Ovary (tissue), 7 donors: ENCODE results near the genes CEP131 and SLC38A10.

DNA sequence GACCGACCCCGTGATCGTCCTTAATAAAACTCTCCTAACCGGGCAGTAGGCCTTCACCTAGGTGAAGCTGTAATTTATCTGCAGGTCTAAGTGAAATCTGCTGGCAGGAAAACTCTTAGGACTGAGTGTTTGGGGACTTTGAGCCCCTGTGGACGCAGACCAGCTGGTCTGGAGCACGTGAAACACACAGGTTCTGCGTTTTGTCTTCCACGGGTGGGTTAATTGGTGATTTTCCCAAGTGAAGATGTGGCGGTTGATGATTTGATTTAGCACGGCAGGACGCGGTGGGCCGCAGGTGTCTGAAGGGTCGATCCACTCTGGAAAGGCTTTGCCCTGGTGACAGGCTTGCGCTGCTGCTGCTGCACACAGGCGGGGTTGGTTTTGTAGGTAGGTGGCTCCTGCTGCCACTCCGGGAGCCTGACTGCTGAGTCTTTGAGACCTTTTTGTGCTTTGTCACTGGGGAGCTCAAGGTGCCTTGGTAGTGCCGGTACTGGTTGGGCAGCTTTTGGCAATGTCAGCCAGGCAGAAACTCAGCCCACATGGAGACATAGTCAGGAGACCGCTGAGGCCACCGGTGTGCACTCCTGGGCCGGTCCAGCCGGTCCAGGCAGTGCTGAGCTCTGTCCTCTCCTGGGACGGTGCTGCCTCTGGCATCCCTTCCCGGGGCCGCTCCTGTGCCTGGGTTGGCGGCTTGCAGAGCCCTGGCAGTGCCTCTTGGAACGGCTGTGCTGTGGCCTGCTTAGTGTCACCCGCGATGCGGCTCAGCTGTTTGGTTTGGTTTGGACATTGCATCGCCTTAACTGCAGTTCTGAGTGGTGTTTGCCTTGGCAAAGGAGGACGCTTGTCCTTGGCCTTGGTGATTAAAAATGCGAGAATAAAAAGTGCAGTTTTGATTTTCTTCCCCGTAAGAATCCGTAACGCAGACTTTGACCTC is 2.3 kb downstream of the BAIAP2 start:
- PRO-cap, 7 experiments = peak in 3 of 7 experiments; most common minus-strand start position 771 of the sequence (in 3)
- RAMPAGE, long total RNA, 2 experiments = no peak in any of the 2 experiments

DNA sequence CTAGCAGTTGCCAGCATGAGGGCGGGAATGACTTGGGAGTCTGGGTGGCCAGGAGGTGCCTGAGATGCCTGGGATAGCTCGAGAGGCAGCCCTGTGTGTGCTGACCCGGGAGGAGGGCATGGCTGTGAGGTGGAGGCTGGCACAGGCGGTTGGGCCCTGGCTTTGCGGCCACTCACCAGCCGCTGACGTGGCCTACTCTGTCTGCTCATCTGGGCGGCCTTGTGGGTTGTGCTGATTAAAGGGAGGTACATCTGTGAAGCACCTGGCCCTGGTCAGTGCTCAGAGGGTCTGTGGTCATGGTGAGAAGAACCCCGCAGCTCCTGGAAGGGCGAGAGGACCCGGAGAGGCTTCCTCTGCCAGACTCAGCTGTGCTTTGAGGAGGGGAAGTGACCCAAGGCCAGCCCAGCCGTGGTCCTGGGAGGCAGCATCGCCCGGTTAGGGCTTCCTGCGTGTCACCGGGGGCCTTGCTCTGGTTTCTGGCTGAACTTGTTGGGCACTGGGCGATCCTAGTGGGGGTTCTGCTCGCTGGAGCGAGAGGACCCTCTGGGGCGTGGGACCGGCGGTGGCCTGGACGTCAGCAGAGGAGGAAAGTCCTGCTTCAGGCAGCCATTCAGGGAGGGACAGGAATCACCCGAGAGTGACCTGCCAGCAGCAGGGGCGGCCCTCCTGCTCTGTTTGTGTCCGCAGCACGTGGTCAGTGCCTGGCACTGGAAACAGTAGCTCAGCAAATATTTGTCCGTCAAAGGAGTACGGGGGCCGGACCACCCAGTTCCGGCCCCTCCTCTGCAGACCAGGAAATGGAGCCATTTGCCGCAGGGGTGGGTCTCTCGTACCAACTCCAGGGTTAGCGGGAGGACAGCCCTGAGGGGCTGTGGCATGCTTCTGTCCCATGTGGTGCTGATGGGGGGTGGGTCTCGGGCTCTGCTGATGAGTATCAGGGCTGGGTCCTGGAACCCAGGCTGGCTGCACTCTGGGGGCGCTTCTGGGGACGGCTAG is 48.1 kb downstream of the BAIAP2 start:
- PRO-cap, 7 experiments = no peak in any of the 7 experiments
- RAMPAGE, long total RNA, 2 experiments = no peak in any of the 2 experiments

DNA sequence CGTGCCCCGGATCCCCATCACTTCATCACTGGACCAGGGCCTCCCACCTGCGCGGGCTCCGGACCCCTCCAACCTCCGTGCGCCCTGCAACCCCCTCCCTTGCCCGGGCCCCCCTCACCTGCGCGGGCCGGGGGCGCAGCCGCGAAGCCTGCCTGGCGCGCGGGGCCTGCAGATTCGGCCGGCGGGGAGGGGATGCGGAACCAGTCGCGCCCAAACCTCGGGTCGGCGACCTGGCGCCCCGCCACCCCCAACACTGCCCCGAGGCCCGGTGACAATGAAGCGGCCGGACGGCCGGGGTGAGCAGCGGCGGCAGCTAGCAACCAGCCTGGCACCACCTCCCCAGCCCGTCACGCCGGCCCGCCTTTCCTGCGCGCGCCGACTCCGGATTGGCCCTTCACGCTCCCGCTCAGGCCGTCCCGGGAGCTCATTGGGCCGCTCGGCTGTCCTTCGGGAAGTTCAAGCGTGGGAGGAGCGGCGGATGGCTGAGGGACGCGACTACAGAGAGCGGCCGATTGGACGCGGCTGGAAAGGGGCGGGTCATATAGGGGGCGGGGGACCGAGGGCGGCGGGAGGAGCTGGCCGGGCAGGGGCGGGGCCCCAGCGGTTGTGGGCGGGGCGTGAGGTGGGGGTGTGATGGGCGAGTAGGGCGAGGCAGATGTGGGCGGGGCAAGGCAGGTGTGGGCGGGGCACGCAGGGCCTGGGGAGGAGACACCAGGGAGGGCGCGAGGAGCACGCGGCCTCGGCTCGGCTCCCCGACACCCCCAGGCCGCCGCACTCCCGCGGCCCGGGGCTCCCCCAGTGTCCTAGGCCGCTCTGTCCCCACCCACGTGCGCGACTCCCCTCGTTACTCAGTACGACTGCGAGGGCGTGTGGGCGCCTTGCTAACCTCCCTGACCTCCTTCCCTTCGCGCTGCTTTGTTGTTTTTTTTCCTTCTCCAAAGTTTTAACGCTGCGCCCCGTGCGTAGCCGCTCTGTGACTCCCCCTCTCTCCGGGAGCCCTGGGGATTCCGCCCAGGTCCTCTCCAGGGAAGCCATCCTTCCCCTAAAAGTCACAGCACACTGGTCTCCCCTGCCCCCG is at the start of gene CEP131:
CEP131 (minus strand) TSS at position 315 of the 1,078 bp plus-strand sequence.
- PRO-cap, 7 experiments = peak in 7 of 7 experiments; most common plus-strand start position 704 of the sequence (in 7); most common minus-strand start position 315 of the sequence (in 7)
- RAMPAGE, long total RNA, 2 experiments = no peak in any of the 2 experiments

DNA sequence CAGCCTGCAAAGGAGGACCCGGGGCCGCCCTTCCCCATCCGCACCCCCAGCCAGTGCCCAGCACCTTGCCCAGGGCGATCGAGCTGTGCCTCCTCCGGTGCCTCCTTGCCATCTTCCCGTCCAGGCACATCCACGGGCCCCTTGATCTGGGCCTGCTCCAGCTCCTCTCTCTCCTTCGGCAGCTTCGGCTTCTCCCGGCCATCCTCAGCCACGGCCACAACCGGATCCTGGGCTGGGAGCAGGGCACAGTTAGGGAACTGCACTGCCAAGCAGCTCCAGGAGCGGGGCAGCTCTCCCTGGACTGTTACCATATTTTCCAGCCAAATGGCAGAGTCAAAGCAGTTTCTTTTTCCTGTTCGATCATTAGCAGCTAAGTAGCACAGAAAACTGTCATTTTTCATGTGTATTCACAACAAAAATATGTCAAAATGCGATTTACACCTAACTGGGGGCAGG is 13.9 kb downstream of the NDUFAF8 start:
- PRO-cap, 7 experiments = no peak in any of the 7 experiments
- RAMPAGE, long total RNA, 2 experiments = no peak in any of the 2 experiments

DNA sequence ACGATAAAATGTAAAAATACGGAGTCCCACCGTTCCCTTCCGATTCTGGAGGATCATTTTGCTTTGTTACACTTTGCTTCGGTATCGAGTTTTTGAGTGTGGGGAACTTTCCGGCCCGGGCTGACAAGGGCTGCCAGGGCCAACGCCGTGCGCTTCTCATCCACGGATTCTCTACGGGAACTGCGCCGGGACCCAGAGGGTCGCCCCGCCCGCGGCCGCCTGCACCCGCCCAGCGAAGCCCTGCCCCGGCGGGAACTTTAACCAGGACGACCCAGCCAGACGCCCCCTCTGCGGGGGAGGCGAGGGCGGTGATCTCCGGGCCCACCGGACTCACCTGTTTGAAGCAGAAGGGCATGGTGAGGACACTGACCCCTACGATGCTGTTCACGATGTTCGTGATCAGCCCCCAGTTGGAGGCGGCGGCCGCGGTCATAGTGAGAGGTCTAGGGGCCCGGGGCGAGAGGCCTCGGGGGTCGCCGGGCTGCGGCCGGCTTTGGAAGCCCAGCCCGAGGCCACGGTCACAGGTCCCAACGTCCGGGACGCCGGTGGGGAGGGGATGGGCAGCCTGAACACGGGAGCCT is 528 bp downstream of the SLC38A10 start:
- PRO-cap, 7 experiments = peak in 2 of 7 experiments; most common plus-strand start position 232 of the sequence (in 1); most common minus-strand start position 173 of the sequence (in 2)
- RAMPAGE, long total RNA, 2 experiments = no peak in any of the 2 experiments

DNA sequence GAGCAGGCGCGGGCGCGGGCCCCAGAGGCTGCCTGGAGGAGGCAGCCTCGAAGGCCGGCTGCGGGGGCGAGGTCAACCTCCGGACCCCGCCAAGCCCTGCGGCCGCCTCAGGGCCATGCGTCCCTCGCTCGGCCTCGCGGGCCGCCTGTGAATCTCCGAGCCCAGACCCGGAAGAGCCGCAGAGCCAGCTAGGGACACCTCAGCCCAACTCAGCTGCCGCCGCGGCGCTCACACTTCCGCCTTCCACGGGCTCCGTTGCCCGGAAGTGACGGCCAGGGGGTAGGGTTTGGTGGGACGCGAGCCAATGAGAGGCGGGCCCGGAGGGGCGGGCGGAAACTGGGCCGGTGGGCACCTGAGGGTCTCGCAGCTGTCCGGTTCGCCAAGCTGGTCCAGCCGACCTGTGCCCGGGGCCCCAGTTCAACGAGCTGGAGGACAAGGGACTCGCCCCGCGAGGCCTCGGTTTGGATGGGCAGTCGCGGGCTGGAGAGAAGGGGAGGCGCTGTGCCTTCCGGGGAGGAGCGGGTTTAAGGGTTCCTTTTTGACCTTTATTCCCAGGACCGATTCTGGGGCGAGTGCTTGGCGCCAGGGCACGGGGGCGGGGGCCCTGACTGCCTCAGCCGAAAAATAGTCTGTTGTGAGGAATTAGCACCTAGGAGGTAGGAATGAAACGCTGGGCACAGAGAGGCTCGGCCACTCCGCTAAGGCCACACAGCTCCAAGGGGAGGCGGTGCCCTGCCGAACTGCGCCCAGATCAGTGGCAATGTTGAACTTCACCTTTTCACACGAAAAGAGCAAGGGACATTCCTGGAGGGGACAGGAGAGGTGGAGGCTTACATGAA is at the start of gene SLC38A10:
SLC38A10 (minus strand) TSS at position 238 of the 839 bp plus-strand sequence.
- PRO-cap, 7 experiments = peak in 7 of 7 experiments; most common plus-strand start position 314 of the sequence (in 6); most common minus-strand start position 230 of the sequence (in 7)
- RAMPAGE, long total RNA, 2 experiments = no peak in any of the 2 experiments

DNA sequence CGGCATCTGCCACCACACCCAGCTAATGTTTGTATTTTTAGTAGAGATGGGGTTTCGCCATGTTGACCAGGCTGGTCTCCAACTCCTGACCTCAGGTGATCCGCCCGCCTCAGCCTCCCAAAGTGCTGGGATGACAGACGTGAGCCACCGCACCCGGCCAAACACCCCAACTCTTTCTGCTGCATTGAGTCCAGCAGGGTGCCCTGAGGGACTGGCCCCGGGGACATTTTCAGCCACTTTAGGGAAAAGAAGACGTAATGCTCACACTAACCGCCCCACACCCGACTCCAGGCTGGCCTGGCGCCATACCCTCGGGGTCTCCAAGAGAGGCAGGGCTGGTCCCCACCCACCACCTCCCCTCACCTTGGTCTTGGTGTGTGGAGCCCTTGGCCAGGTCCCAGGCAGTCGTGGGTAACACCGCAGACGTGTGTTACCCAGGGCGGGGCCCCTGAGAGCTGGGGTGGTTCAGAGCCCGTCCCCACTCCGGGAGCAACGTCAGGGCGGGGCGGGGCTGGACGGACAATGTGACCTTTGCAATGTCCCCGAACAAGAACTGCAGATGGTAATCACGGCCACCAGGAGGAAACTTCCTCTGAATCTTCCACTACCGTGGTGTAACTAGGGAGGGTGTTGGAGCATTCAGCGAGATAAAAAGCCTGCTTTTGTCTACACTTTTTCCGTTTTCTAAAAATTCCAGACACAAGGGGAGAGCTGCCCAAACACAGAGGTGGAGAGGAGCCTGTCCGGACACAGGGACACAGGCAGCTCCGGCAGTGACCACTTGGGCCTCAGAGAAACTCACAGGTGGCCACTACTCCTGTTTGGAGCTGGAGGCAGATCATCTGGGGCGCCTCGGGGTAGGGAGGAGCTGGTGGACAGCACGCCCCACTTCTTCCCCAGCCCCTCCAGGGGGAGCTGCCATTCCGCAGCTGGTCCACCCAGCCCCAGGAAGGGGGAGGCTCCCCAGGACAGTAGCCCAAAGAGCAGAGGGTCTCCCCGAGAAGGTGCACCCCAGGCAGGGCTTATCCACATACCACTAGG is 14.0 kb upstream of the SLC38A10 start:
- PRO-cap, 7 experiments = no peak in any of the 7 experiments
- RAMPAGE, long total RNA, 2 experiments = no peak in any of the 2 experiments

DNA sequence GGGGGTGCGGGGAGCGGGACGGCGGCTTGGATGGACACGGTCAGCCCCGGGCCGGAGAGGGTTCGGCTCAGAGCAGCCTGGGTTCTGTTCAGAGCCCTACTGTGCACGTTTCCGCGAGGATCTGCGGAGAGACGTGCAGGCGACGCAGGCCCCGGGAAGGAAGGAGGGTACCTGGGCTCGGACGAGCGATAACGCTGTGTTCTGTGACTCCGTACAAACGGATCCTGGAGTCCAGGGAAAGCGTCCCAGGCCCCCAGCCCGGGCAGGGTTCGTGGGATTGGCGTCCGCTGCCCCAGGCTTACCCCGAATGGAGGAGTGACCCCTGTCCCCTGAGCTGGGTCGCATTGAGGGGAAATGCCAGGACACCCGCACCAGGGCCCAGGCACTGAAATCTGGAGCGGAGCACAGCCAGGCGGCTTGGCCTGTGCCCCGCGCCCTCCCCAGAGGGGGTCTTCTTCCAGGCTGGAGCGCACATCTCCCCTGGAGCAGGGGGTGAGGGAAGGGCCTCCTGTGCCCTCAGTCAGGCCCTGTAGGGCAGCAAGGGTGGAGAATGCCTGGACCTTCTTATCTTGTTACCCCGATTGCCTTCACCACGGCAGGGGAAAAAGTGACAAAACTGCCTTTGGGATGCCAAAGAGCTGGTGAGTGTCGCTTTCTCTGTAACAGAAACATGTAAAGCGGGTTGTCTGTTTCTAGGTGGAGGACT is 48.5 kb upstream of the BAHCC1 start:
- PRO-cap, 7 experiments = no peak in any of the 7 experiments
- RAMPAGE, long total RNA, 2 experiments = no peak in any of the 2 experiments

DNA sequence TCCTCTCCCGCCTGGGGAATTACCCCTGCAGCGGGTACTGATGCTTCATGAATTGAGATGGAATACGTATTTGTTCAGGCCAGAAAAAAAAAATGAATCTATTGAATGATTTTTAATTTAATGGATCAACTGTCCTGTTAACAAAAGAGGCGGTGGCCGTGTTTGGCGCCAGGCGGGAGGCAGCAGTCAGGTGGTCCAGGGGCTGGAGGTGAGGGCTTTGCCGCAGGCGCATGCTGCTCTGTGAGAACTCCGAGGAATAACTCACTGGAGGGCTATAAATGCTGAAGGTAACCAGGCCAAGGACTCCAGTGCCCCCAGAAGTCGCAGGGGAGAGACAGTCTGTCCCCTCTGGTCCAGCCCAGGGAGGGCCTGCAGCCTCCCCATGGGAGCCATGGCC is 7.2 kb upstream of the BAHCC1 start:
- PRO-cap, 7 experiments = no peak in any of the 7 experiments
- RAMPAGE, long total RNA, 2 experiments = no peak in any of the 2 experiments

DNA sequence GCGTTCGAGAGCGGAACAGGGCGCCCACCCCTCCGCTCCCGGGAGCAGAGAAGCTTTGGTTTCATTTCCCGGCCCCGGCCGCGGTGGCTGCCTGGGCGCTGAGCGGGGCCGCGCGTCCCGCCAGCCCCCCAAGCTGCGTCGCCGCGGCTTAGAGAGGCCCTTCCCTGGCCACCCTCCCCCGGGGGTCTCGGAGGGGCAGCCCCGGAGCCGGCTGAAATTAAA is 4.6 kb downstream of the BAHCC1 start:
- PRO-cap, 7 experiments = peak in 1 of 7 experiments; most common plus-strand start position 138 of the sequence (in 1)
- RAMPAGE, long total RNA, 2 experiments = no peak in any of the 2 experiments

DNA sequence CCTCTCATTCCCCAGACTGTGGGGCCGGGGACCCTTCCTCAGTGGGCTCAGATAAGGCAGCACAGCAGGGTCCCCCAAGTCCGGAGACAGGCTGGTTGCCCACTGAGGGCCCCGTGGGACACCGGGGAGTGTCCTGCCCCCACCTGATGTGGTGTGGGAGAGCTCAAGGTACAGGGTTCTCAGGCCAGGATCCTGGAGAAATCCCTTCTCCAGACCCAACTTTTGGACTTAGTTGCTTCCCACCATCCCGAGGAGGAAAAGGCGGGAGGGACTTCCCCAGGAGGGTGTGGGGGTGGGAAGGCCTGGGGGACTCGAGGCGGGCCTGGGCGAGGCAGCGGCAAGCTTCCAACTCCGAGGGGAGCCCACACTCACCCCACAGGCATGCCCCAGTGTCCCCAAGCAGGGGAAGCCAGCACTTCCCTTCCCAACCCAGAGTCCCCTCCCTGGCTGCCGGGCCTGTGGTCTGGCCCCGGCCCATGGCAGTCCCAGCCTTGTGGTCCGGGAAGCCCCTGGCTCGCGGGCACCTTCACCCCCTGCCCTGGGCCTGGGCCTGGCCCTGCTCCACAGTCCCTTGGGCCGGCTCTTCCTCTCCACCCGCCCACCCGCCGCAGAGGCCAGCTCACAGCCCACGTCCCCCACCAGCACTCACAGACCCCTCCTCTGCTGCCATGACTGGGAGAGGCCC is 27.4 kb downstream of the BAHCC1 start:
- PRO-cap, 7 experiments = no peak in any of the 7 experiments
- RAMPAGE, long total RNA, 2 experiments = no peak in any of the 2 experiments

DNA sequence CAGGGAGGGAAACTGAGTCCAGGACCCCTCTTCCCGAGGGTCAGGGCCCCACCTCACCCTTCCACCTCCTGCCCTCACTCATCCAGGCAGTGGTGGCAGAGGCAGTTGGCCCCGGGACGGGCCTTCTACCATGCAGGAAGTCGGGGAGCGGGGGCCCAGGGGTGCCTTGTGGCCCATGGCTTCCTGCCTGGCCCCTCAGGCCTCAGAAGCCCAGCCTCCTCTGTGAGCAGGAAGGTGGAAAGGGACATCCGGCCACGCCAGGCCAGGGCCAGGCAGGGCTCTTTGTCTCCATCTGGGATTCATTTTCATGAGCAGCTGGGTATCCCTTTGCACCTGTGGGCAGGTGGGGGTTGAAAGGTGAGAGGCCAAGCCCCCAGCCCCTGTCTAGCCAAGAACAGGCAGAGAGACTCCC is 58.5 kb downstream of the BAHCC1 start:
- PRO-cap, 7 experiments = no peak in any of the 7 experiments
- RAMPAGE, long total RNA, 2 experiments = no peak in any of the 2 experiments

DNA sequence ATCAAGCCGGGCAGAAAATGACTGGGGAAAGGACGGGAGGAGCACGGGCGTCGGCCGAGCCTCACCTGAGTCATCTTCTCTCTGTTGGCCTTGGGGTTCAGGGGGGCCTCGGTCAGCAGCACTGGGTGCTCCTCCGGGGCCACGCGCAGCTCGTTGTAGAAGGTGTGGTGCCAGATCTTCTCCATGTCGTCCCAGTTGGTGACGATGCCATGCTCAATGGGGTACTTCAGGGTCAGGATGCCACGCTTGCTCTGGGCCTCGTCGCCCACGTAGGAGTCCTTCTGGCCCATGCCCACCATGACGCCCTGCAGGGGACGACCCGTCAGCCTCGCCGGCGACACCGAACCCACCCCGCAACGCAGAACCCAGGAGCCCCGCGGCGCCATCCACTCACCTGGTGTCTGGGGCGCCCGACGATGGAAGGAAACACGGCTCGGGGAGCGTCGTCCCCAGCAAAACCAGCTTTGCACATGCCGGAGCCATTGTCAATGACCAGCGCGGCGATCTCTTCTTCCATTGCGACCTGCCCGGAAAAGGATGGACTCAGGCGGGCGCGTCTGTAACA is 679 bp downstream of the ACTG1 start:
- PRO-cap, 7 experiments = peak in 2 of 7 experiments; most common minus-strand start position 152 of the sequence (in 2)
- RAMPAGE, long total RNA, 2 experiments = no peak in any of the 2 experiments

DNA sequence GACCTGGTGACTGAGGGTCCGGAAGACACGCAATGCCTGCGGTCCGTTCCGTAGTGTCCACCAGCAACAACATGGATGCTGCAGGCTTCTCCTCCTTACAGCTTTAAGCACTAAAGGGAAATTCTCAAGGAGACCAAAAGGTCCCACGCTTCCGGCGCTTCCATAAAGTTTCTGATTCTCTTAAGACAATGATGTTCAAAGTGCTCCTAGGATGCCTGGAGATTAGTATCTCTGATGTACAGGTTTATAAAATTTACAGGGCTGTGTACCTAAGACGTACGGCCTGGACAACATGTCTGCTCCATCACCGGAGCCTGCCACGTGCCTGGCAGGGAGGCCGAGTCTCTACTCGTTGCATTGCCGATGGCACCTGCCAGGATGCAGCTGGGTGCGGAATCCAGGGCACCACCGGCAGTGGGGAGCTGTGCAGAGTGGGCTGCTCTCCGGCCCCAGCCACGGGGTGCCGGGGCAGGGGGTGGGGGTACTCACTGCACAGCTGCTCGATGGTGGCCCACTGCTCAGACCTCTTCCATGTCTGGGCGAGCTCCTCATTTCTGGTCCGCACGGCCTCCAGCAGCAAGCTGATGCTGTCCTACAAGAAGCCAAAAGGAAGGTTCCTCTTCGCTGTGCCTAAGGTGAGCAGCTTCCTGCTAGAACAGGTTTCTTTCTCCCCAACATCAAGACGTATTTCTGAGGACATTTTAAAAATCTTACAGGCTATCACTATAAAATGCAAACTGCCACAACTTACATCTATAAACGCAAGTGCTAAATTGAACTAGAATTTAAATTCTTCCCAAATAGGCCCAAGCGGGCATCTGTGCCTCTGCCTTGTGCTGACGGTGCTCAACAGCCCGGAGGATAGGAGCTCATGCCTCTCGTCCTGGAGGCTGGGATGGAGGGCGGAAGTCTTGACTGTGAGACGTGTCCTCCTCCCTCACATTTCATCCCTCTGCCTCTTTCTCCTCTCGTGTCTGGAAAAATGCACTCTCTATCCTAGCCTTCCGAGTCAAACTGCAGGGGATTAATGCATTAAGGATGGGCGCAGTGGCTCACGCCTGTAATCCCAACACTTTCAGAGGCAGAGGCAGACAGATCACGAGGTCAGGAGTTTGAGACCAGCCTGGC is 13.2 kb upstream of the FAAP100 start:
- PRO-cap, 7 experiments = no peak in any of the 7 experiments
- RAMPAGE, long total RNA, 2 experiments = no peak in any of the 2 experiments

GRCh38 chr17:81686785-81687231 is 3.0 kb downstream of the HGS start:
- PRO-cap, 7 experiments = no peak in any of the 7 experiments
- RAMPAGE, long total RNA, 2 experiments = no peak in any of the 2 experiments

DNA sequence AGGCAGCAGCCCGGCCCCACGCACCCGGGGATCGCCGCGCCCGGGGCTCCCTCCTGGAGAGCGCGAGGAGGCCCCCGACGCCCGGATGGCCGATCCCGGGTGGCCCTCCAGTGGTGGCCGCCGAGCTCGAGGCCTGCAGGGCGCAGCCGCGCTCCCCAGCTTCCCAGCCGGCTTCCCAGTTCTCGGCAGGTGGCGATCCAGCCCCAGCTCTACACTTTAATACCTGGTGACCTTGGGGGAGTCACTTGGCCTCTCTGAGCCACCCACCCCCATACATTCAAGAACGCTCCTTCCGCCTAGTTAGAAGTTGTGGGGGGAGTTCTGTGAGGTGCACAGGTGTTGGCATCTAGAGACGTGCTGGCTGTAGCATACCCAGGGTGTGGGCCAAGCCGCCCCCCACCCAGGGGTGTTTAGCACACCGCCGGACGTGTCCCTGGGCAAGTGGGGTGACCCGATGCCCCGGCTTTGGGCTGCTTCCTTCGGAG is 539 bp downstream of the SLC25A10 start:
- PRO-cap, 7 experiments = no peak in any of the 7 experiments
- RAMPAGE, long total RNA, 2 experiments = no peak in any of the 2 experiments

DNA sequence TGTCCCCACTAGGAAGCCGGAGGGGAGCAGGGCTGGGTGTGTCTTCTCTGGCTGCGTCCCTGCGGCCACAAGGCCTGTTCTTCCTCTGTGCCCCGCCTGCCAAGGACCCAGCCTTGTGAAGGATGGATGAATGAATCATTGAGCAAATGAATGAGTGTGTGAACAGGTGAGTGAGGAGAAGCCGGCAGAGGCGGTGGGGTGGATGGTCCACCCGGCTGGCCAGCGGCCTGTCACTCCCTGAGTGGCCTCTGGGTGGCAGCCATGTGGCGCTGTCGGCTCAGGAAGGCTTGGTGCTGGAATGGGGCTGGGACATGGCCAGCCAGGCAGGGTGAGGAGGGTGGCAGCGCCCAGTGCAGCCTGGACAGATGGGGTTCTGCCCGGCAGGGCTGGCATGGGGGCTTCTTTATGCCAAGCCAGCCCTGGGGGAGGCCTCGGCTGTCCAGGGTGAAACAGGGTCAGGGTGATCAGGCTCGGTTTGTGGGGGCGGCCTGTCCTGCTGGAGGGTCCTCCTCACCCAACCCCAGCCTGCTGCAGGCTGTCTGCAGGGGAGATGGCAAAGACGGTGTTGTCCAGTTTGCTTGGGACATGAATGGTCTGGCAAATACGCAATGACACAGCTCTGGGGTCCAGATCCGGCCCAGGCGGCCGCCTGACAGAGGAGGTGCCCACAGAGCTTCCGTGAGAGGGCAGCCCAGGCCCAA is 21.7 kb downstream of the SLC25A10 start:
- PRO-cap, 7 experiments = no peak in any of the 7 experiments
- RAMPAGE, long total RNA, 2 experiments = no peak in any of the 2 experiments

DNA sequence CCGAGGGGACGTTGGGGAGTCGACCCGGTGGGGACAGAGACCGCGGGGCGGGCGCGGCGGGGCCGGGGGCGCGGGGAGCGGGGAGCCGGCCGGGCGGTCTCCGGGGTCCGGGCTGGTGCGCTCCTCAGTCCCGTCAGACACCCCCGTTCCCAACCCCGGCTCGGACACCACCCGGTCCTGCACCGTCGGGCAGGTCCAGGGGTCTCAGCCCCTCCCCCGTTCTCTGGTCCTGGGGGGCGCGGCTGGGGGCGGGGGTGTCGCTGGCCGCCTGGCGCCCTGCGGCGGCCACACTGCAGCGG is 270 bp downstream of the GCGR start:
- PRO-cap, 7 experiments = no peak in any of the 7 experiments
- RAMPAGE, long total RNA, 2 experiments = no peak in any of the 2 experiments

DNA sequence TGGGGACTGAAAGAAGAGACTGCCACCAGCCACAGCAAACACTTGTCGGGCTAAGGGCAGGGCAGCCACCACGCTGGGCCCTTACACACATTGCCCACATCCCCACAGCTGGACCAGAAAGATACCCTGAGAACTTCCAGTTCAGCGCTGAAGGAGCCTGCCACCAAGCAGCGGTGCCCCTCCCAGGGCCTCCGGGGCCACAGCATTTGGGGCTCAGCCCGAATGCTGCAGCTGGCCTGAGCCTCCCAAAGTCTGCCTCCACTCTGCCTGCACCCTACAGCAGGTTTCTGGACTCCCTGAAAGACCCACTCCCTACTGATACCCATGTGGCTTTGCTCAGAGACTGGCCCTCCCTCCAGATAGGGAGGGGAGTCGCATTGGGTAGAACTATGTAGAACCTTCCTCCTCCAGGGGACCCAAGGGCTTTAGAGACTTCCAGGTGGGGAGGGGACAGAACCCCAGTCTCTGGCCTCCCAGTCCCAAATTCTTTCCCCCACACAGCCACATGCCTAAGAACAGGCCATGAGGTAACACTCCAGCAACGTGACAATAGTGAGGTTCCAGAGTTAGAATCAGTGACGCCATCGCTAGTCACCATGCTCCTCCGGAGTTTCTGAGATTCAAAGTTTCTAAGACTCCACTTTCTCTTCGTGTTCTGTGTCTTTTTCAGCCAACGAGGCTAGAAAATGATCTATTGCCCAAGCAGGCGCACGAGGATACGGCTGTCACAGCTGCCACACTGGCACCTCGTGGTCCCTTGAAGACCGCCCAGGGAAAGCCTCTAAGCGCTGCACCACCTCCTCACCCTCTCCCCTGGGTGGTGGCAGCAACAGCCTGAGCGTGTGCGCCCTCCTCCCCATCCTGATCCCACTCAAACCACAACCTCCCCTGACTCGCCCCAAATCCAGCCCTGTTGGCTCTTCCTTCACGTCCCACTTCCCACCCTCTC is 1.3 kb downstream of the MCRIP1 start:
- PRO-cap, 7 experiments = no peak in any of the 7 experiments
- RAMPAGE, long total RNA, 2 experiments = no peak in any of the 2 experiments

- PRO-cap, 7 experiments = no peak in any of the 7 experiments
- RAMPAGE, long total RNA, 2 experiments = no peak in any of the 2 experiments
Observed at GRCh38 chr17:81843382-81844234, 8.8 kb upstream of the PPP1R27 start.